Liver (tissue), 9 donors: Measurements from ENCODE around the gene SLC16A7.

GRCh38 chr12:59531341-59531750 lies 64.5 kb upstream of the SLC16A7 start:
- PRO-cap, 5 experiments: no peak in any of the 5 experiments
- RAMPAGE, long total RNA, 2 experiments: no peak in any of the 2 experiments
- RRBS: no CpG with 5 or more reads among the region's 11 CpGs

- PRO-cap, 5 experiments: peak in 5 of 5 experiments; most common plus-strand start chr12:59596262 (in 5); most common minus-strand start chr12:59596233 (in 4)
- RAMPAGE, long total RNA, 2 experiments: no peak in any of the 2 experiments
- RRBS: no CpG with 5 or more reads among the region's 77 CpGs
Observed at GRCh38 chr12:59595967-59596892, at the start of gene SLC16A7. SLC16A7 (plus strand) TSS chr12:59596029.

- PRO-cap, 5 experiments: no peak in any of the 5 experiments
- RAMPAGE, long total RNA, 2 experiments: no peak in any of the 2 experiments
Observed at GRCh38 chr12:59615661-59616146, 19.9 kb downstream of the SLC16A7 start.

DNA sequence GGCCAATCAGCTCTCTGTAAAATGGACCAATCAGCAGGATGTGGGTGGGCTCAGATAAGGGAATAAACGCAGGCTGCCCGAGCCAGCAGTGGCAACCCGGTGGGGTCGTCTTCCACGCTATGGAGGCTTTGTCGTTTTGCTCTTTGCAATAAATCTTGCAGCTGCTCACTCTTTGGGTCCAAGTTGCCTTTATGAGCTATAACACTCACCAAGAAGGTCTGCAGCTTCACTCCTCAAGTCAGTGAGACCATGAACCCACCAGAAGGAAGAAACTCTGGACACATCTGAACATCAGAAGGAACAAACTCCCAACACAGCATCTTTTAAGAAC lies 674.5 kb downstream of the SLC16A7 start:
- PRO-cap, 5 experiments: no peak in any of the 5 experiments
- RAMPAGE, long total RNA, 2 experiments: no peak in any of the 2 experiments
- RRBS: no CpG with 5 or more reads among the region's 6 CpGs

- PRO-cap, 5 experiments: peak in 5 of 5 experiments; most common plus-strand start chr12:62261068 (in 3); most common minus-strand start chr12:62260925 (in 3)
- RAMPAGE, long total RNA, 2 experiments: no peak in any of the 2 experiments
- RRBS: under 1% methylated on average over 5 of the region's 37 CpGs
Observed at GRCh38 chr12:62260576-62261330, 549 bp downstream of the USP15 start.

DNA sequence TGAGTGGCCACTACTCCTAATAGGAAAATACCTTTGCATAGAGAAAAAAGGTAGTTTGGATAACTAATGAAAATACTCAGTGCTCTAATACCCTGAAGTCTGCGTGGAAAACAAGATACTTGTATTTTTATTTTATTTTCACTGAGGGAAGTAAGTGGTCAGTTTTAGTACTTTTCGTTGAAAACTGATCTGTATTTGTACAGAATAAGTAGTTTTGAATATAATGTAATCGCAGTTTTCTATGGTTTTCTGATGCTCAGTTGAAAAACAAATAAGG lies 137.9 kb downstream of the MON2 start:
- PRO-cap, 5 experiments: no peak in any of the 5 experiments
- RAMPAGE, long total RNA, 2 experiments: no peak in any of the 2 experiments
- RRBS: no CpG with 5 or more reads among the region's 3 CpGs

DNA sequence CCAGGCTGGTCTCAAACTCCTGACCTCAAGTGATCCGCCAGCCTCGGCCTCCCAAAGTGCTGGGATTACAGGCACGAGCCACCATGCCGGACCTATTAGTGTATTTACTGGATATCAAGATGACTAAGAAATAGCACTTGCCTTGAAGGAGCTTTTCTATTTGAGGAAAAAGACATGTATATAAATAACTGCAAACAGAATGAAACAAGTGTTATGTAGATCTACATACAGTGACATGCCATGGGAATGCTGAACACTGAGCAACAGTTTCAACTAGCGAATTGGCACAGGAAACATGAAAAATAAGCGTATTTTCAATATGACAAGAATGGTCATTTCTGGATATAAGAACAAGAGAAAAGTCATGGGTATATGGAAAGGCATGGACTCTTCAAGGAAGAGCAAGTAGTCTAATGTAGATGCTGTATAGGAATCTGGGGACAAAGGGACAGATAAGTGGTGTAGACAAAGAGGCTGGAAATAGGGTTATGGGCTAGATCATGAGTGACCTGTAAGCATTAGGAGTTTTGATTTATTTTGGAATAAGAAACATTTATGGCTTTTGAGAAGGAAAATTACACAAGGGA lies 147.2 kb downstream of the MON2 start:
- PRO-cap, 5 experiments: no peak in any of the 5 experiments
- RAMPAGE, long total RNA, 2 experiments: no peak in any of the 2 experiments
- RRBS: no CpG with 5 or more reads among the region's 6 CpGs

DNA sequence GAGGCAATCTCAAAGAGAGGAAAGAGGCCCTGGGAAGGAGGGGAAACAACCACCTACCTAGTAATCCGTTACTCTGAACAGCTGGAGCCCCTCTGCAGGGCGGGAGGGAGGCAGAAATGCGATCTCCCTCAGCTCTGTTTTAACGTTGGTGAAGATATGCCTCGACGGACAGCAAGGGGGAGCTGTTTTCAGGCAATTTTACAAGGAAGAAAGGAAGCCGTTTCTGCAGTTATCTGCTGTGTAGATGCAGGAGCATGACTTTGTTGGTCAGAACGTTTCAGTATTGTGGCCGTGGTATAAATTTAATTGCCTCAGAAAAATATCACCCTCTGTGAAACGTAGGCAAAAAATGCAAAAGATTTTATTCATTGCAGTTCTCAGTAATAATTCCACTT lies 1.1 kb upstream of the AVPR1A start:
- PRO-cap, 5 experiments: peak in 2 of 5 experiments; most common plus-strand start position 228 of the sequence (in 1); most common minus-strand start position 94 of the sequence (in 1)
- RAMPAGE, long total RNA, 2 experiments: start-site peak on the minus strand in 1 of 2 experiments, centred at position 111 of the sequence, 70 reads per replicate
- RRBS: no CpG with 5 or more reads among the region's 10 CpGs

GRCh38 chr12:63668866-63669722 lies 801 bp upstream of the DPY19L2 start:
- PRO-cap, 5 experiments: no peak in any of the 5 experiments
- RAMPAGE, long total RNA, 2 experiments: no peak in any of the 2 experiments
- RRBS: 3% methylated on average over 4 of the region's 48 CpGs

- PRO-cap, 5 experiments: peak in 4 of 5 experiments; most common minus-strand start chr12:63811530 (in 4)
- RAMPAGE, long total RNA, 2 experiments: no peak in any of the 2 experiments
- RRBS: no CpG with 5 or more reads among the region's 3 CpGs
Observed at GRCh38 chr12:63811295-63811822, 31.6 kb downstream of the RXYLT1 start.

- PRO-cap, 5 experiments: no peak in any of the 5 experiments
- RAMPAGE, long total RNA, 2 experiments: no peak in any of the 2 experiments
- RRBS: no CpG with 5 or more reads among the region's 2 CpGs
Observed at GRCh38 chr12:63931409-63931858, 86.9 kb downstream of the SRGAP1 start.

DNA sequence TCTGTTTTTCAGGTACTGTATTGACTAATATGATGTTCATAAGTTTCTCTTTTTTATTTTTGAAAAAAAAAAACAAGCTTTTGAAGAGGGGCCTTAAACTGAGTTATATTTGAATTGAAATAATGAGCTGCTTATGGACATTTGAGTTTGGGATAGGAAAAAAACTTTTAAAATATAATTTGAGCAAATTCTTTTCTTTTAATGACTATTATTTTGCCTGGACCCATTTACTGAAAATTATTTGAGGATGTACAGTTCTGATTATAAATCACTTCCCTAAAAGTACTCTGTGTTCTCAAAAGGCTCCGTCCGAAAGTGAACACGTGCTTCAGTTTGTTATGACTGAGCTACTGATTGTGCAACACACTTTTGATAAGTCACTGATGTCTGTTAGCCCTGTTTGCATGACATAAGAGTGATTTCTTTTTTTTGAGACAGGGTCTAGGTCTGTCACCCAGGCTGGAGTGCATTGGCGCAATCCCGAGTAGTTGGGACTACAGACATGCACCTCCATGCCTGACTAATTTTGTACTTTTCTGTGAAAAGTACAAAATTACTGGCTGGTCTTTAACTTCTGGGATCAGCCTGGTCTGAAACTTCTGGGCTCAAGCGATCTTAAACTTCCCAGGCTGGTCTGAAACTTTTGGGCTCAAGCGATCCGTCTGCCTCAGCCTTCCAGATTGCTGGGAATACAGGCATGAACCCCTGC lies 111.3 kb downstream of the SRGAP1 start:
- PRO-cap, 5 experiments: peak in 1 of 5 experiments; most common plus-strand start position 418 of the sequence (in 1); most common minus-strand start position 239 of the sequence (in 1)
- RAMPAGE, long total RNA, 2 experiments: no peak in any of the 2 experiments
- RRBS: no CpG with 5 or more reads among the region's 8 CpGs

DNA sequence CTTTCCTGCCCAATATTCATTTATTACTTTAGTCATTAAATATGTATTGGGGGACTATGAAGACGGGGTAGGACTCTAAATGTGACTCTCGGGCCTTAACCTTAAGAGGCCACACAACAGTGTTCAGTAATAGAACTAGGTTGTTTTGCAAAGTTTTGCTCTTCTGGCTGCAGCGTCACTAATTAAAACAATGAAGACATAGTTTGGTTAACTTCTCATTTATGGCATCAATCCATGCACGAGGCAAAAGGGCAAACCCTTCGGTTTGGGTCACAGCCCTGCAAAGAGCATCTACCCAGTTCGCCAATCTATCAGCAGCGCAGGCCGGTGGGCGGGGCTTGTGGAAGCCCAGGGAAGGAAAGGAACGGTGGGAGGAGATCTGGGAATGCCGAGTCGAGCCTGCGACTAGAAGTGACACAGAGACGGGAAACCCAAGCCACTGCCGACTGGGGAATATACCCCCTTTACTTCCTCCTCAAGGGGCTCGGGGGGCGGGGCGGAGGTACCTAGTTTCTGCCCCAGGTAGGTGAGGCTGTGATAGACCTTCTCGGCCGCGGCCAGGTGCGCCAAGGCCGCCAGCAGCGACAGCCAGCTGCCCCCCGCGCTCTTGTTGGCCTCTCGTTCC lies 487 bp downstream of the KICS2 start:
- PRO-cap, 5 experiments: peak in 5 of 5 experiments; most common plus-strand start position 385 of the sequence (in 5); most common minus-strand start position 180 of the sequence (in 1)
- RAMPAGE, long total RNA, 2 experiments: no peak in any of the 2 experiments
- RRBS: no CpG with 5 or more reads among the region's 27 CpGs

DNA sequence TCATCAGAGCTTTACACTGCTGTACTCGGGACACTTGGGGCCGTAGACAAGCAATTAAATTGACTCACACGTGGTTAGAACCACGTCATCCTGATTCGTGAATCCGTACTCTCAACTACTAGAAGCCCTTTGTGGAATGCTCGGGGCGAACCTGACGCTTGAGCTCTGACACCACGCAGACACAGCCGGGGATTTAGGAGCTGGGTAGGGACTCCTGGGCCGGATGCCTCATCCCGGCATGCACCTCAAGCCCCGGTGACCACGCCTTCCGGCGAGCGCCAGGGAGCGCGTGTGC lies 231 bp upstream of the XPOT start:
- PRO-cap, 5 experiments: peak in 5 of 5 experiments; most common minus-strand start position 213 of the sequence (in 3)
- RAMPAGE, long total RNA, 2 experiments: no peak in any of the 2 experiments
- RRBS: under 1% methylated on average over 5 of the region's 20 CpGs

DNA sequence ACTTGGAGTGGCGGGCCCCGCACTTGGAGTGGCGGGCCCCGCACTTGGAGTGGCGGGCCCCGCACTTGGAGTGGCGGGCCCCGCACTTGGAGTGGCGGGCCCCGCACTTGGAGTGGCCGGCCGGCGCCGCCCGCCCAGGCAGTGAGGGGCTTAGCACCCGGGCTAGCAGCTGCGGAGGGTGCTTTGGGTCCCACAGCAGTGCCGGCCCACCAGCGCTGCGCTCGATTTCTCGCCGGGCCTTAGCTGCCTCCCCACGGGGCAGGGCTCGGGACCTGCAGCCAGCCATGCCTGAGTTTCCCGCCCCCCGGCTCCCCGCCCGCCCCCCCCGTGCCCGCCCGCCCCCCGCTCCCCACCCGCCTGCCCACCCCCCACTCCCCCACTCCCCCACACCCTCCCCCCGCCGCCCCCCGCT lies 67.2 kb upstream of the RASSF3 start:
- PRO-cap, 5 experiments: no peak in any of the 5 experiments
- RAMPAGE, long total RNA, 2 experiments: no peak in any of the 2 experiments
- RRBS: 44% methylated on average over 4 of the region's 37 CpGs

- PRO-cap, 5 experiments: no peak in any of the 5 experiments
- RAMPAGE, long total RNA, 2 experiments: no peak in any of the 2 experiments
- RRBS: no CpG with 5 or more reads among the region's 5 CpGs
Observed at GRCh38 chr12:64596295-64596834, 13.9 kb upstream of the RASSF3 start.

GRCh38 chr12:64780238-64781461 lies 21.4 kb upstream of the GNS start:
- PRO-cap, 5 experiments: peak in 2 of 5 experiments; most common plus-strand start chr12:64780581 (in 1)
- RAMPAGE, long total RNA, 2 experiments: start-site peak on the plus strand in 1 of 2 experiments, at chr12:64780751-64780802 at its widest, 20 reads per replicate
- RRBS: 7% methylated on average over 41 of the region's 132 CpGs

- PRO-cap, 5 experiments: no peak in any of the 5 experiments
- RAMPAGE, long total RNA, 2 experiments: no peak in any of the 2 experiments
- RRBS: 4% methylated on average over 19 of the region's 70 CpGs
Observed at GRCh38 chr12:64824803-64825786, 648 bp downstream of the TBC1D30 start.

GRCh38 chr12:65176909-65177460 lies 7.6 kb downstream of the LEMD3 start:
- PRO-cap, 5 experiments: no peak in any of the 5 experiments
- RAMPAGE, long total RNA, 2 experiments: no peak in any of the 2 experiments
- RRBS: no CpG with 5 or more reads among the region's 2 CpGs

GRCh38 chr12:65181754-65182047 lies 12.3 kb downstream of the LEMD3 start:
- PRO-cap, 5 experiments: no peak in any of the 5 experiments
- RAMPAGE, long total RNA, 2 experiments: no peak in any of the 2 experiments
- RRBS: no CpG with 5 or more reads among the region's 1 CpG